Urinary bladder (tissue), 3 donors: ENCODE data around the gene EFNB2.

DNA sequence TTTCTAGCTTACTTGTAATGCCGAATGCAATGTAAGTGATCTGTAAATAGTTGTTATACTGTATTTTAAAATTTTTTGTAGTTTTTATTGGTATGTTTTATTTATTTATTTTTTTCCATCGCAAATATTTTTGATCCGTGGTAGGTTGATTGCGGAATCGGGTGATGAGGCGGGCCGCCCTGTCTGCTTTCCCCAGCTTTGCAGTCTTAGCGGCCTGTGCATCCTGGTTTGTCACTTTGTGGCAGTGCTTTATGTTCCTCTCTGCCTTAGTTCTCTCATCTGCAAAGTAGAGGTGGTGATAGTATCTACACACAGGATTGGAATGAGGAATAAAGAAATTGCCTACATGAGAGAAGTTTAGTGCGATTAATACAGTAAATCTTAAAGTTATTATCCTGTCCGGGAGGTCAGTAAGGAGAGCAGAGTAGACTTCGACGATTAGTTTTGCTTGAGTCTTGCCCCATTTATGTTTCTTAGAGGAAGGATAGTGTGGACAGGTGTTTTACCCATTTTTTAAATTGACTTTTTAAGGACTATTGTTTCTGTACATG is 890 bp downstream of the ERCC5 start:
- PRO-cap: no peak
- RAMPAGE, long total RNA: no peak

DNA sequence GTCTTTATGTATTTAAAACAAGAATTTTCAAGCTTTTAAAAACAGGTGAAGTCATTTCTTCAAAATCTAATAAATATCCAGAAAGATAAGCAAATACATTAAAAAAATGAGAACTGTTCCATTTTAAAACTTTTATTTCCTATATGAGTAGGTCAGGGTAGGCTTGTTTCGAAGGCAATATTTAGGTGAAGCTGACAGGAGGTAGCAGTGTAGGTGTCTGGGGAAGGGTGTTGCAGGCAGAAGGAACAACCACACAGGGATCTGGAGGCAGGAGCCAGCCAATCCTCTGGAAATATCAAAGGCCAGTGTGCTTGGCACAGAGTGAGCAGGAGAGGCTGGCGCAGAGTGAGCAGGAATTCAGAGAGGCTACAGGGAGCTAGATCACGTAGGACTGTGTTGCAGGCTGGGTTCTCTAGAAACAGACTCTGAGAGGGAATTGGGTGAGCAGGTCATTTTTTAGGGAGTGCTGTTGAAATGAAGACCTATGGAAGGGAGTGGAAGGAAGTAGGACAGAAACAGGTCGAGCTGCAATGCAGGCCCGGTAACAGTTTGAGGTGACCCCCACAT is 51.5 kb downstream of the ERCC5 start:
- PRO-cap: no peak
- RAMPAGE, long total RNA: no peak

DNA sequence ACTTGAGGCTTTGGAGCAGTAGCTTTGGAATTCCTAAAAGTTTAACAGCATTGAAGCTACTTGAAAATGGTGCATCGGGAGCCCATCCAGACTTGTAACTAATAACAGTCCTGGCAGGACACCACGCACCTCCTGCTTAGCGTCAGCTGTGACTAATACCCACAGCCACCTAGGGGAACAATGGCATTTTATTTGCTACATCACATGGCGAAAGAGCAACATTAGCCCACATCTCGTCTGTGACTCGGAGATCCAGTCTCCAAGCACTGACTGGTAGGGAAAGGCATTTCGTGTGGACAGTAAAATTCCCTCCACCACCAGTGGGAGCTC is 894.4 kb upstream of the DAOA start:
- PRO-cap: no peak
- RAMPAGE, long total RNA: no peak

DNA sequence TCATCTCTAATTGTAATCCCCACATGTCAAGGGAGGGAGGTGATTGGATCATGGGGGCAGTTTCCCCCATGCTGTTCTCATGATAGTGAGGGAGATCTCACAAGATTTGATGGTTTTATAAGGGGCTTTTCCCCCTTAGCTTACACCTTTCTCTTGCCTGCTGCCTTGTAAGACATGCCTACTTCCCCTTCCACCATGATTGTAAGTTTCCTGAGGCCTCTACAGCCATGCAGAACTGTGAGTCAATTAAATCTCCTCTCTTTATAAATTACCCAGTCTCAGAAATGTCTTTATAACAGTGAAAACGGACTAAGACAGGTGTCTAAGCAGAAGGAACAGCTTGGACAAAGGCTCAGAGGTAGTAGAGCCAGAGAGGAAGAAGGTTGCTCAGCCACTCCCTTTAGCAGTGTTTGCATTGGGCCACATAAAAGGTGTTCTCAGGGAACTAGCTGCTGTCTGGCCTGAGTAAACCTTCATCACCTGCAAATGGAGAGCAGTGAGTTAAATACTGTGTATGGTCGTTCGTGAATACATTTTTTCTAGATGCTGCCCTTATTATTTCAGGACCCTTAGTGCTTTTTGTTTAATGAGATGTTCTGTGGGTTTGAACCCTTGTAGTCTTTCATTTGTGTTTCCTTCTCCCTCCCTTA is 383.5 kb downstream of the EFNB2 start:
- PRO-cap: no peak
- RAMPAGE, long total RNA: no peak

DNA sequence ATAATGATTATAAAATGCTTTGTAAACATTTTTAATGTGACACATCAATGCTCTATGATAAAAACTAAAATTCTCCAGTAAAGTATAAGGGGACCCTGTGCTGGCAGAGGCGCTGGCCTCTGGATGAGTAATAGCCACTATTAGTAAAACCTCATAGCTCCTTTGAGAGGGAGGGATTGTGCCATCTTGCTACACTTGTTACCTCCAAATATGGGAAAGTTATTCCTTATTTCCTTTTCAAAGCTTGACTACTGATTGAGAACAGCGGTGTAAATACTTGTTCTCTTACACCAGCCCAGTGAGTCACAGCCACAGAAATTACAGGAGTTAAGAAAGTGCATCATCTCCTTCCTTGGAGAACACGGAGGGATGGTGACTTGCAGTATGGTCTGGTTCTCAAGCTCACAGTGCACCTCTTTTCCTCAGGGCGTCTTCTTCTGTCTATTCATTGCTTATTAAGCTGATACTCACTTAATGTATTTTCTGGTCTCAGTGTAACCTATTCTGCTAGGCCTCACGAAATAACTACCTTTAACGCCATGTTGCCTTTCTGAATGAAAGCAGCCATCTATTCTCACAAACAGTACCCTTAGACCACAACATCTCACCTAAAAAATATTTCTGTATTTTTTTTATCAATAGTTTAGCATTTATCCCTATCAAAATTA is 378.9 kb downstream of the EFNB2 start:
- PRO-cap: no peak
- RAMPAGE, long total RNA: no peak

- PRO-cap: no peak
- RAMPAGE, long total RNA: no peak
These were observed 117.9 kb downstream of the EFNB2 start for GRCh38 chr13:106417517-106417949.

GRCh38 chr13:106496248-106496565 is 39.3 kb downstream of the EFNB2 start:
- PRO-cap: bidirectional peak, plus-strand start at chr13:106496325, minus-strand start at chr13:106496101
- RAMPAGE, long total RNA: no peak

GRCh38 chr13:106535323-106536276 is at the start of gene EFNB2:
Gene EFNB2 (minus strand): TSS chr13:106535662.
- PRO-cap: bidirectional peak, plus-strand start at chr13:106535869, minus-strand start at chr13:106535662
- RAMPAGE, long total RNA: no peak

DNA sequence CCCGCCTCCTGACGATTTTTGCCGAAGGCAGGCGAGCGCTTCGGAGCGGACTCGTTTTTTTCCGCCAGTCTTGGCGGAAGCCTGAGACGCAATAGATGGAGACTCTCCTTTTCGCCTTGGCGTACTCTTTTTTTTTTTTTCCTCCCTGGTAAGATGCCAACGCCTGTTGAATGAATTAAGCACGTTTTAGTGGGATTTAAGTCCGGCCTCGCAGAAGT is 167 bp upstream of the ARGLU1 start:
- PRO-cap: bidirectional peak, plus-strand start at position 84 of the sequence, minus-strand start outside the sequence
- RAMPAGE, long total RNA: no peak

- PRO-cap: no peak
- RAMPAGE, long total RNA: no peak
These were observed 18.8 kb upstream of the ARGLU1 start for GRCh38 chr13:106586878-106587087.

GRCh38 chr13:106649359-106650001 is 81.5 kb upstream of the ARGLU1 start:
- PRO-cap: no peak
- RAMPAGE, long total RNA: no peak

DNA sequence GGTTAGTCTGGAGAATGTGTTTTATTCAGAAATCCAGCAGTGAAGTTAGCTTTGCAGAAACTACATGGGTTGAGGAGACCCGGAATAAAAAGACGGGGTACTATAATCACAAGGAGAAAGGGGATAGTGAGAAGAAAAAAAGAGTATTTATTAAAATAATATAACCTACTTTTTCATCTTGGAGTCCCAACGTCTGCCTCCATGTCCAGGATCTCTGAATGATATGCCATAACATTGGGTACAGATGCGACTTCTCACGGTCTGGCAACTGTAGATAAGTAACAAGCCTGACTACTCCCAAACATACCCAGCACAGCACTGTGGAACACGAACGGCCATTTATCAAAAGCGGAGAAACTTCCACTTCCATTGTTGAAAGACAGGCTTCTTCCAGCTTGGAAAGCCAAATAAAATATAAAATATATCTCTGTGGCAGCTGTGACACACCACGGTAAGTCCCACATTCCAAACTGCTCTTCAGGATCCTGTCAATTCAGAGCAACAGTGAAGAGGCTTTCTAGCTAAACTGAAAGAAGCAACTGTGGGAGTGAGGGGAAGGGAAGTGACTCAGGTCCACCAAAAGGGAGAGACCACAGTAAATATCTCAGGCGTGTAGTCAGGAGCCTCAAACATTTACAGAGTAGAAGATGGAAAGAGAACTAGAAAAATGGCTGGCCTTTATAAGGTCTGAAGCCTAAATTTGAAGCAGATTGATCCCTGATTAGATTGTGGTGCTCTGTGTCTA is 16.3 kb upstream of the NALF1 start:
- PRO-cap: no peak
- RAMPAGE, long total RNA: no peak

DNA sequence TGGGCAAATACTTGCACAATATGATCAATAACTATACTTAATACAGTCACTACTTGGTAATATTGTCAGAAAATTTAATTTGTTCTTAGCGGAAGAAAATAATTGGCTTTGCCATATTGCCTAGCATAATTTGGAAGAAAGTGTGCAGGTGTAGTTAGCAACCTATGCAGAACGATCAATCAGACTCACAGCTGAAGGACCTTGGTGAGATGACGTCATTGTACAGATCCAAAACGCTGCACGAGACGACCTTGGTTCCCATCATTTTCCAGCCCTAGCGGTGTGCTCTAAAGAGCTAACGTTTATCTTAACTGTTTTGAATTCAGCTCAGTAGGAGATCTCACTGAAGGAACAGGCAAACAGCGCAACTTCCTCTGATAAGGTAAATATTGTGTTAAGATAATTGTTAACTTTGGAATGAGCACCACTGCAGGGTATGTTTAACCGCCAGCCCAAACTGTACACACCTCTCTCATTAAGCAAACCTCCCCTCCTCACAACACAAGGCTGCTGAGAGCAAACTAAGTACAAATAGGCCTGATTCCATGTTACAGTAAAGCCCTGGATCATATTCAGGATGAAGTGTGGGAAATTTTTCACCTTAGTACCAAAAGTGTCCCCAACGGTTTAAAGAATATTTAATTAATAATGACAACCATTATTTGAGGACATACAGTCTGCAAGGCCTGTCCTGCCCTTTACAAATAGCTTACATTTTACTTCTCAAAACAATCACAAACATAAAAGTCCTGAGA is 476.3 kb downstream of the IRS2 start:
- PRO-cap: no peak
- RAMPAGE, long total RNA: no peak

- PRO-cap: no peak
- RAMPAGE, long total RNA: no peak
These were observed 383.4 kb downstream of the IRS2 start for GRCh38 chr13:109402914-109403383.

DNA sequence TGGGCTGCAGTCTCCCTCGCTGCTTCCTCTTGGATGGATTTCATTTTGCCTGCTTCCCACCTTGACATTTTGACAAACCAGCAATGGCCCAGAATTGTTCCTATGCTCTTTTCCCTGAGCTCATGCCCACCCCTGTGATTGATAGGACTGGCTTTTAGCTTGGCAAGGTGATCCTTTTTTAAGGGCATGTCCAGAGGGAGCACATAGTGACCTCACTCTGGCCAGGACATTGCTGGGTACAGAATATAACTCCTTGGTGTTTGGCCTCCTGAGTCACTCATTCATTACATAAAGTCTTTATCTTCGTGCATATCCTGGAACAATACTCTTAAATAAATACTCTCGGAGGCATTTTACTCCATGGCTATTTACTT is 210.2 kb downstream of the IRS2 start:
- PRO-cap: no peak
- RAMPAGE, long total RNA: no peak

GRCh38 chr13:109685256-109685951 is 101.0 kb downstream of the IRS2 start:
- PRO-cap: no peak
- RAMPAGE, long total RNA: no peak

DNA sequence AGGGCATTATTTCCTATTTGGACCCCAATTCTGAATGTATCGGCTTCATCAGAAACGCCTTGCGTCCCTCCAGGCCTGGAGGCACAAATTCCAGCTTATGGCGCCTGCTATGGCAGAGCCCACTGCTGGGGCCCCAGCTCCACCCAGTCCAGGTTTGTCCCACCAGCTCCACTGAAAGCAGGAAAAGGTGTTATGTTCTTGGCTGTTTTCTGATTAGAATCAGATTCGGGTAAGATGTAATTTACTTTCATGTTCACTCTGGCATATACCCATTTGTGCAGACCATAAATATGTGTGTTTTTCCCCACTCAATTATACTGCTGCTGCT is 6.5 kb downstream of the IRS2 start:
- PRO-cap: no peak
- RAMPAGE, long total RNA: no peak

DNA sequence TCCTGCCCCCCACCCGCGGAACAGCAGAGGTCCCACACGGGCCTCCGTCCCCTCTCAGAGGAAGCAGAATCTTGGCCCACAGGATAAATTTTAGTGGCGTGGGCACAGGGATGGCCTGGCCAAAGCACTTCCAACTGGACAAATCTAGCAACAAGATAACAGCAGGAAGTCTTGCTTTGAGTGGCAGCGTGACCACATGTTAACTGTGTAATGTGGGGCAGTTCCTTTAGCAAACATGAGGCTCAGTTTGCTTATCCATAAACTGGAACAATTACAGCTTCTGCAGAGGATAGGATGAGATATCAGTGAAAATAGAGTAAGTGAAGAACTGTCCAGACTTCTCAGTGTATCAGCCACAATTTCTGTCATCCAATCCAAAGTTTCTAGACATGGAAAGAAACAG is 238.0 kb upstream of the IRS2 start:
- PRO-cap: no peak
- RAMPAGE, long total RNA: no peak

GRCh38 chr13:110129002-110129592 is 177.9 kb downstream of the COL4A1 start:
- PRO-cap: unidirectional peak, plus-strand start at chr13:110129313
- RAMPAGE, long total RNA: no peak

GRCh38 chr13:110171795-110172048 is 135.2 kb downstream of the COL4A1 start:
- PRO-cap: no peak
- RAMPAGE, long total RNA: no peak